Heart (tissue), 3 donors: ENCODE measurements around the genes ZNF408, OR4A16 and OR5D3P.

DNA sequence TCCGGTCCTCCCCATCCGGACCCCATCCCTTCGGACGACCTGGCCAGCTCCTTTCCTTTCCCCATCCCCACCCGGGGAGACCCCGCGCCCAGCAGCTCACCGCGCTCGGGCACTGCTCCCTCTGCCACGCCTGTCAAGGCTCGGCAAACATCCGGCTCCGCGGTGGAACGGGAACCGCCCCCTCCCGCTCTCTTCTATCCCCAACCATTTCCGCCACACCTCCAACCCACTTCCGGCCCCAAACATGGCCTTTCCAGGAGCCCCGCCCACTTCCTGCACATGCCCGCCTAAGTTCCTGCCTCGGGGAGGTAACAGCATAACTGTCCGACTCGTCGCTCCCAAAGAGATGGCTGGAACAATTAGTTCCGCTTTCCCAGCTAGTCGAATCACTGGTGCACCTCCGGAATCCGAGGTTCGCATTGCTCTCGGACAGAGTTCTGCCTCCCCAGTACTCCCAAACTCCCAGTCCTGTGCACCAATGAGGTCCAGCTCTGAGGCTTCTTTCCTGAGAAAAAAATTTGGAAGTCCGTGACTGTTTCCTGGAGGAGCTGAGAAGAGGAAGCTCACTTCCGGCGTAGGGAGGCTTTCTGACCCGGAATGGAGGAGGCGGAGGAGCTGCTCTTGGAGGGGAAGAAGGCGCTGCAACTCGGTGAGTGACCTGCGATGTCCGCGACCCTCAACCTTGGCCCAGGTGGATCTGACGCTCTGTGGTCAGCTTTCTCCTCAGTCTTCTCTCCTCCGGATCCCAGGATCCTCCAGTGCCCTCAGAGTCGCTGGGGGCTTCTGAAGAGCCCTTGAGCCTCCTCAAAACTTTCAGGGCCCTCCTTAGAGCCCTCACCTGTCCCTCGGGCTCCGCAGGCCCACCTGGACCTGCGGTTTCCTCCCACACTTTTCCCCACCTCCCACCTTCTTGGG is at the start of gene ZNF408:
Gene ZNF408 (plus strand): TSS at position 581 of the 915 bp plus-strand sequence.
- RAMPAGE, long total RNA, 2 experiments, result start-site peak on the minus strand in 2 of 2 experiments, centred at positions 152 to 159 of the sequence, 2,262 to 2,772 reads per replicate

DNA sequence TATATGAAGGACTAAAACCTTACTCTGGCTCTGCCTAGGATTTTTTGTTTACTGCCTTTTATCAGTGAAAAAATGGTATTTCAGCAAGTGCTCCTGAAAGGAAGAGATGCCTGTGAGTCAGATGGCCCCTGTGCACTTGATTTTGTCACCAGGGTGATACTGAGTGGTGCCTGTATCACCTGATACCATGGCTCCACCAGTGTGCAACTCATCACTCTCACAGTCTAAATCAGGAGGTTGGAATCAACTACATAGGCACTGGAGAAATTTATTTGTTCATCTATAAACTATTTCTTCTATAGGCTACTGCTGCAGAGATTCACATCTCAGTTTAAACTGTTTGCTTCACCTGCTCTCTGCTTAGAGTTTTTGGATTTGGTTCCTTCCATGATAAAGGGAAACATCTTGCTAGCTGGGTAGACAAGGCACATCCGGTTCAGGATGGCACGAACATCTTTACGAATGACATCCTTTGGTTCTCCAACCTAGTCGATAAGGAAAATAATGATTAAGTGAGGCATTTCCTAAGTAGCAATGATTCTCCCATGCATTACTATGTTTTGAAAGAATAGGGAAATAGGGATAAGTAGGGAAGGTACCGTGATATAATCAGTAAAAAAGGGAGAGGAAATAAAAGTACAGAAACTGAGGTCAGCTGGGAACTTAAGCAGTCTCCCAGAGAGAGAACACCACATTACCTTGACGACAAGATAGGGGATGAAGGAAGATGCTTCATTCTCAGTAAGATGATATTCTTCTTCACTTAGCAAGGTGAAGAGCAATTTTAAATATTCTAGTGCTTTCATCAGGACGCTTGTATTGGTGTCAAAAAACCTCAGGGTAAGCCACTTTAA is 43.5 kb downstream of the F2 start:
- RAMPAGE, long total RNA, 2 experiments, result no peak in any of the 2 experiments

DNA sequence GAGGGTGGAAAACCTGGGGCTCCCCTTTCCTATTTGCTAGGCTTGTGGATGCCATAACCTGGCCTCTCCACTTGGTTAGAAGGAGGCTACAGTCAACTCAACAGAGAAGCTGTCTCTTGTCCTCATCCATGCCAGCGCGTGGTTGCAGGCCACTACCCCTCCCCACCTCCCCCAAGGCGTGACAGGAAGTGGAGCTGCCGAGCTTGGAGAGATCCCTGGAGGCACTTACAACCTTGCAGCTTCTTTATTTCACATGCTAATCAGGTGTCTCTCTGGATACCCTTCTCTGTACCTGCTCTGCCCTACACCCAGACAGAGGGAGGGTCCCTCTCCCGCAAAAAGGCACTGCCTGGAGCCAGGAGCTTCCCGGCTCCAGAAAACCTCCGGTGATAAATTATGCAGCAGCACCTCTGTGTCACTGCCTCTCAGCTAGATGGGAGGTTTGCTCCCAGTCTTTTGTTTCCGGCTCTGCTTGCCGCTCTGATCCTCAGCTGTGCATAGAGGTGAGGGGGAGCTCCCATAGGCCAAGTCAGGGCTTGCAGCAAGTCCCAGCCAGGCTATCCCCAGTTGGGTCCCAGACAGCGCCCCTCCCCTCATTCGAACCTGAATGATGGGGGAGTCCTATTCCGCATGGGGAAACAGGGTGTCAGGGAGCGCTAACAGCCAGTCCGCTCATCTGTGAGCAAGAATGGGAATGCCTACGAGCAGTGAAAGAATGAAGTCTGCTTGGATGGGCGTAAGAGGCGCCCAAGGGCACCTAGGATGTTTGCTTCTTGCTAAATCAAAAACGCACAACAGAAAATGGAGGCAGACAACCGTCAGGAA is 5.7 kb downstream of the LRP4 start:
- RAMPAGE, long total RNA, 2 experiments, result no peak in any of the 2 experiments

GRCh38 chr11:47077757-47078800 is 98.6 kb downstream of the ARFGAP2 start:
- RAMPAGE, long total RNA, 2 experiments, result no peak in any of the 2 experiments

GRCh38 chr11:47085847-47086100 is 90.9 kb downstream of the ARFGAP2 start:
- RAMPAGE, long total RNA, 2 experiments, result no peak in any of the 2 experiments

DNA sequence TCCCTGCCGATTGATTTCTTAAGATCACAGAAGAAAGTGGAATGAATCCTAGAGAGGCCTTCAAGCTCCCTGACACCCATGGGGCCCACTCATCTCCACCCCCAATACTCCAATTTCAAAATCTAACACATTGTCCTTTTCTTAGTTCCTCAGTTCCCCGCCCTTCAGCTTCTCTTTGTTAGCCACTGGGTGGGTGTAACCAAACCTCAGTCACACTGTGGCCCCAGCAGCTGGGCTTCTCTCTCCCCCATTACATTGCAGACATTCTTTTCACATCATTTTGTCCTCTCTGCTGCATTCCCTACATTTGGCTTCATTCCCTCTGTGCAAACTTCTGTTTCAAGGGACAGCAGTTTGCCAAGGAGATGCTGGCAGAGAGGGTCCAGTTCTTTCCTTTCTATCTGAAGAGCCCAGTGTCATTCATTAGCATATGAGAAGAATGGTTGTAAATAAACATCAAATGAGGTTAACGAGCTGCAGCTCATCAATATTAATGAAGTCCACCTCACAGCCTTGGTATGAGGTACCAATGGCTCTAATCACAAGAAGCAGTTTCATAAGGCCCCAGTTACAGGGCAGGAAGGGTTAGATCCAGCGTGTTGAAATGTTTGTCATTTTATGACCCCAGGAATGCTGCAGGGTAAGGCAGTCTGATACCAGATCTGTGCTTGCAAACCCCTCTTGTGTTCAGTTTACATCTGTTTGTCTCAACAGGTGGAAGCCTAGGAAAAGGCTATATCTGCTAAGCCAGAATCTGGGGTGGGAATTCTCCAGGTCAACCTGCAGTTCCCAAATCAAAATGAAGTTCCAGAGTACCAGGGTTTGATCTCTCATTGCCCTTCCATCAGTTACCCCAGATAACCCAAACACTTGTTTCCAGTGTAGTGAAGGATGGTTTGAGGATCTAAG is 72.2 kb downstream of the ARFGAP2 start:
- RAMPAGE, long total RNA, 2 experiments, result no peak in any of the 2 experiments

- RAMPAGE, long total RNA, 2 experiments, result no peak in any of the 2 experiments
Observed at GRCh38 chr11:47161699-47162294, 14.9 kb downstream of the ARFGAP2 start.

DNA sequence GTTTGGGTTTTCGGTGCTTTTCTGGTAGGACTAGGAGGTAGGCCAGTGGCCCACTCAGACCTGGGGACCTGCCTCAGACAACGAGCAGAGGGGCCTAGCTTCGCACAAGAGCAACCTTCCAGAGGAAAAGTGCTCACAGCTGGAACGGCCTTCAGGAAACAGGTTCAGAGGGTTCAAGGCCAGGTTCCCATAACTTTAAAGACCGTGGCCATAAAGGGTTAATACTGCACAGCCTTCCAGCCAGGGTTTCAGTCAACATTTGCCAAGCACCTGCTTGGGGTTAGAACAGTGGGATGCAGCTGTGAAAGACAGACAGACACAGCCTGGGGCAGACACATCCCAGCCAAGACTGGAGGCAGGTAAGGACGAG is 14.4 kb downstream of the ARFGAP2 start:
- RAMPAGE, long total RNA, 2 experiments, result no peak in any of the 2 experiments

GRCh38 chr11:47357995-47358571 is 5.6 kb upstream of the MYBPC3 start:
- RAMPAGE, long total RNA, 2 experiments, result no peak in any of the 2 experiments

- RAMPAGE, long total RNA, 2 experiments, result no peak in any of the 2 experiments
Observed at GRCh38 chr11:47358572-47359108, 6.1 kb upstream of the MYBPC3 start.

DNA sequence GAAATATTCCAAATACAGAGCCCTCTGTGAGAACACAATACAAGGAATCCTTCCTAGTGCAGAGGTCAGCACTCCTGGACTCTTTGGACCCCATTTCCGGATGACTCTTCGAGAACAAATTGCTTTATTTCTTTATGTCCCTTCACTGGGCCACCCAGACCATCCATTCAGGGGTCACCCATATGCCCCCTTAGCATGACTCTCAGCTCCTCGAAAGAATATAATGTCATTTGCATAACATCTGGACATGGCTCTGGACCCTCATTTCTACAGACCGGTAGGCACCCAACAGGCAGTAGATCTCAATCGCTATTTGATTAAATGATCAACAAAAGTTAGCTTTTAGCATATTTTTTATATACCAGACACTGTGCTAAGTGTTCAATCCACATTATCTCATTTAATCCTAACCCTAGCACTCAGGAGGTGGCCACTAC is 12.6 kb upstream of the MYBPC3 start:
- RAMPAGE, long total RNA, 2 experiments, result no peak in any of the 2 experiments

DNA sequence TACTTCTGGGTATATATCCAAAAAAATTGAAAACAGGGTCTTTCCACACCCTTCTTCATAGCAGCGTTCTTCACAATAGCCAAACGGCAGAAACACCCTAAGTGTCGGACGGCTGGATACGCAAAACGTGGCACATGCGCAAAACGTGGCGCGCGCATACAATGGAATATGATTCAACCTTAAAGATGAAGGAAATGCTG is 10.0 kb downstream of the SPI1 start:
- RAMPAGE, long total RNA, 2 experiments, result no peak in any of the 2 experiments

DNA sequence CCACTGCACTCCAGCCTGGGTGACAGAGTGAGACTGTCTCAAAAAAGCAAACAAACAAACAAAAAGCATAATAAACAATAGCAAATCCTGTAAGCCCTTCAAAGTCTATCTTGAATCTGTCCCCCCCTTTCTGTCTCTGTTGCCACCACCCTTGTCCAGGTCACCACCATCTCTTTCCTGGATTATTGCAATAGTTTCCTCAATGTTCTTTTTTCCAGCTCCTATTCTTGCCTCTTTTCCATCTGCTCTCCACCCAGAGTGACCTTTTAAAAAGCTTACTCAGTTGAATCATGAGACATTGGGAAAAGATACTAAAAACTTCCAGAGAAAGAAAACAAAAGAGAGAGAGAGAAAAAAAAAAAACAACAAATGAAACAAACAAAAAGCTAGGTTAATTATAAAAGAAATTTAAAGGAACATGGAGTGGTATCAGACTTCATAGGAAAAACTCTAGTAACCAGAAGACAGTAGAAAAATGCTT is 9.1 kb downstream of the SPI1 start:
- RAMPAGE, long total RNA, 2 experiments, result no peak in any of the 2 experiments

- RAMPAGE, long total RNA, 2 experiments, result no peak in any of the 2 experiments
Observed at GRCh38 chr11:47417400-47418606, 8.4 kb downstream of the PSMC3 start.

DNA sequence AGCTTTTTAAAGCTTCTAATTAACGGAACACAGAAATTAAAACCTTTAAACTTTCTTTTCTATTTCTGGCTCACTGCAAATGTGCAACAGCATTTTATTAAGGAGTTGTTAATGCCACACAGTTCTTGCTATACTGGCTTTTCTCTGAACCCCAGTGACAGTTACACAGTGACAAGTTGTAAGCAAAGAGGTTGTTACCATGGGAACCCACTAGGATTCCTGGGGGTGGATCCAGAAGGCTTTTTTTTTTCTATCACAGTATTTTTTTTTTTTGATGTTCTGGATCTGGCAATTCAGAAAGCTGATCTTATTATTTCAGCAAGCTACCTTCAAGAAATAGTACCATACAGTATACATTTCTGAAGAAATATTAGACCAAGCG is 20.1 kb downstream of the CELF1 start:
- RAMPAGE, long total RNA, 2 experiments, result no peak in any of the 2 experiments

DNA sequence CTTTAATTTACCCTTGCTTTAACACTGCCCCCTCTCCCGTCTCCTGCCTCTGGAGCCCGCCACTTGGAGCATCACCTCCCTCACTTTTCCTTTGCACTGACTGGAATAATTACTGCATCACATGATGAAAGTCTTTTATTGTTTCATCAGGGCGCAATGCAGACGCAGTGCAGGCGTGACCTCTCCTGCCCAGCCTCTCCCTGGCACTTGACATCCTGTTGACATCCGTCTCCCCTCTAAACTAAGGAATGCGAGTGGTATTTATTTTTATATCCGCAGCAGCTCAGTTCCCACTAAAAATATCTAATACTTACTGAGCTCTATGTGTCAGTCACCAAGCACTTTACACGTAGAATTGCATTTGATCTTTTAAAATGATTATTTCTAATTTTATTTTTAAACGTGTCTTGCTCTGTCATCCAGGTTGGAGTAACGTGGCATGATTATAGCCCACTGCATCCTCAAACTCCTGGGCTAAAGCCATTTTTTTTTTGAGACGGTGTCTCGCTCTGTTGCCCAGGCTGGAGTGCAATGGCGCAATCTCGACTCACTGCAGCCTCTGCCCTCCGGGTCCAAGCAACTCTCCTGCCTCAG is 1.3 kb upstream of the FNBP4 start:
- RAMPAGE, long total RNA, 2 experiments, result no peak in any of the 2 experiments

GRCh38 chr11:47981034-47981572 is 744 bp downstream of the PTPRJ start:
- RAMPAGE, long total RNA, 2 experiments, result no peak in any of the 2 experiments

DNA sequence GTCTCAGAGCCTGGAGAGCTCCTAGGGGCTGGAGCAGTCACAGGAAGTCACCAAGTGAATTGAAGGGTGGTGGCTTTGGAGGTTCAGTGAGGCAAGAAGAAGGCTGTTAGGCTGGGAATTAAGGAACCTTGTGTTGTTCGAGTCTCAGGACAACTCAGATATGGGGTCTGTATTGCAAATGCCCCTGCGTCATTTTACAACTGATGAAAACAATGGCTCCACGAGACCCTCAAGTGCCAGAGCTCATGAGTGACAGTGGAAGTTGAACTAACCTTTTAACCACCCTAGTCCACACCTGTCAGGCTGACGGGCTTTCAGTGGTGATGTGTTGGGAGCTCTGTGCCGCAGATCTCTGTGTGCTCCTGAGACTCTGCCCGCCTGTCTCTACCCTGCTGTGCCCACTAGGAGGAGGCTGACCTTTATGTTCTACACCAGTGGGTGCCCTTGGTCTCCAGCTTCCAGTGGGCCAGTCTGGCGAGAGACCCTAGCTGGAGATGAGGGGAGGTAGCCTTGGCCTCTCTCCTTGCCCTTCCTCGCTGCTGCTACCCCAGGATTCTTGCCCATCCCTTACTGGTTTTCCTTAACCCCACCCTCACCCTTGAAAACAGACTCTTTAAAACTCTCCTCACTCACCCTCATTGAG is 111.1 kb upstream of the OR4B1 start:
- RAMPAGE, long total RNA, 2 experiments, result no peak in any of the 2 experiments

GRCh38 chr11:55342821-55343493 is at the start of gene OR4A16:
OR4A16 (plus strand) TSS chr11:55343201.
- RAMPAGE, long total RNA, 2 experiments, result no peak in any of the 2 experiments

DNA sequence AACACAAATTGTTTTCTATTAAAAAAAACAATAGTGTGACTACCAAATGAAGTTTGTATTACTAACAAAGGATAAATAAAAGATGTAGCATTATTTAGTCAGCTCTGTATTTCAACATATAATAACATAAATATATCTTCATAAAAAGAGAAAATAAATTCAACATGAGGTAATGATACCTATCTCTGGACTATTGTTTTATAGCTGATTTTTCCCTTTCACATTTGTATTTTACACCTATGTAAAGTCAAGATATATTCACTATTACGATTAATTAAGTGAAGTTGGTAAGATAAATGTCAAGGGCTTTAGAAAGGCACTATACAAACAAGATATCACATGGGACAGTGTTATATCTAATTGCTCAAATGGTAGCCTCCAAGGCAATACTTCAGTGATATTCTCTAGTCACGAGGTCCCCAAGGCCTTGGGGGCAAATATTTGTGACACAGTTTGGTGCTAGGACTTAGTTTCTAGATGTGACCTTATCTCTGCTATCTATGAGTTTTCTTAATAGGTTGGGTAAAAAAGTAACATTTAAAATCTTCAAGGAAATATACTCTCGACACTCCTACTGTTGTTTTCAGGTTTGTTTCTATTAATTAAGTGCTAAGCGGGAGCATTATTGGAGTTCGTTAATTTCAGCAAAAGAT is at the start of gene OR5D3P:
Gene OR5D3P (plus strand): TSS at position 414 of the 653 bp plus-strand sequence.
- RAMPAGE, long total RNA, 2 experiments, result no peak in any of the 2 experiments